IMR-90 (cell line): ENCODE data around the genes DEFB119 and FOXS1.

DNA sequence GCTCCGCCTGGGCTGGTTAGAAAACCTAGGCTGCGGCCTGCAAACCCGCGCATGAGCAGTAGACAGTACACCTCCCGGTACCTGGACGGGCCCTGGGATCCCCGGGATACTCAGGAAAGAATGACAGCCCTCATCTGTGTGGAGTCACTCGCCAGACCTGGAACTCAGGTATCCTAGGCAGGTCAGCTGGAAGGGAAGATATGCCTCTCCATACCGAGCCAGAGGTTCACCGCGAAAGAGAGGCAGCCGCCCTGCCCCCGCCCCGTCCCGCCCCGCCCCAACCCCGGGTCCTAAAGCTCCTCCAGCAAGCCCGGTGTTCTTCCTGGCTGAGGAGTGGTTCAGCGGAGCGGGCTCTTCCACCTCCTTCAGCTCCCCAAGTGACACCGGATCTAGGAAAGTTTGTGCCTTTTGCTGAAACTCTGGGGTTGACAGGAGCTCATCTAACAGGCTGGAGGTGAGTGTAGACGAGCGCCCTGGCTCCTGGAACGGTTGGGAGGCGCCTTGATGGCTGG, 1847.3 kb upstream of the DEFB115 start:
- RRBS: no CpG with 5 or more reads among the region's 25 CpGs
CAGE:
- cytosol, long polyA plus RNA: no peak
- long polyA plus RNA: no peak
- nucleus, long polyA plus RNA: no peak

GRCh38 chr20:29787400-29787679, 1470.1 kb upstream of the DEFB115 start:
- RRBS: no CpG with 5 or more reads among the region's 13 CpGs
CAGE:
- cytosol, long polyA plus RNA: no peak
- long polyA plus RNA: no peak
- nucleus, long polyA plus RNA: no peak

- RRBS: no CpG with 5 or more reads among the region's 36 CpGs
CAGE:
- cytosol, long polyA plus RNA: no peak
- long polyA plus RNA: no peak
- nucleus, long polyA plus RNA: no peak
These were observed 1383.6 kb upstream of the DEFB115 start for GRCh38 chr20:29873853-29874271.

DNA sequence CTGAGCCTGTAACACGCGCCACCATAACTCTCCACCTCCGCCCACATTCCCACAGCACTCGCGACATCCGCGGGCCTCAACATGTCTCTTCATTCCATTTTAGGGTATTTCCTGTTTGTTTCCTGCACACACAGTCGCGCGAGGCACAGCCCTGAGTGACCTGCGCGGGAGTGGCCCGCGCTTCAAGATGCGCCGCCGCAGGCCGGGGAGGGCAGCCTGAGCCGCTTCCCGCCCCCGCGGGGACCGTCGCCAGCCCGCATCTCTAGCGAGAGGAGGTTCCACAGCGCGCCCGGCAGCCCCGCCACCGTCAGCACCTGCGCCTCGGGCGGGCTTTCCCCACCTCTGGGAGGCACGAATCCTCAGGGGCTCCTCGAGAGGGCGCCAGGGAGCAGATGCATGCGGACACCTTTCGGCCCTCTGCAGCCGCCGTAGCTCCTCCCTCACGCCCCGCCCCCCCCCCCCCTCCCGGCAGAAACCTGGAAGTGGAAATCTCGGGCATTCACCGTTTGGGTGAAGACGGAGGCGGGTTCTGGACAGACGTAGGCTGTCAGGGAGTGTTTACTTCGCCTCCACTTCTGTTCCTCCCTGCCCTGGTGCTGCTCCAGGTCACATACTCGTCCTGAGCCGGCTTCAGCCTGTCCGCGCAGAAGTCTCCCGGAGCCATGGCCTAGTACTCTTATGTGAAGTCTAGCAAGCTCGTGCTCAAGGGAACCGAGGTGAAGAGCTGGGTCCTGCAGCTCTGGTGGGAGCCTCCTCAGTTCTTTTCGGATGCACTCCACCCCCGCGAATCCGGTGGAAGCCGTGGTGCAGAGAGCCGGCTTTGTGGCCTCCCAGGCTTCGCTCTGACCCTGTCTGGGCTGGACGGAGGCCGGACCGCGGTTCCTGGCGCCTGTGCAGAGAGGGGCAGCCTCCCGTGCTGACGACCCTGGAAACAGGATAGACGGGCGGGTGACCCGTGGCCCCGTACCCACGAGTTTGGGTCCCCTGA, 880.5 kb upstream of the DEFB115 start:
- RRBS: 4% methylated on average over 4 of the region's 76 CpGs
CAGE:
- cytosol, long polyA plus RNA: no peak
- long polyA plus RNA: no peak
- nucleus, long polyA plus RNA: no peak

DNA sequence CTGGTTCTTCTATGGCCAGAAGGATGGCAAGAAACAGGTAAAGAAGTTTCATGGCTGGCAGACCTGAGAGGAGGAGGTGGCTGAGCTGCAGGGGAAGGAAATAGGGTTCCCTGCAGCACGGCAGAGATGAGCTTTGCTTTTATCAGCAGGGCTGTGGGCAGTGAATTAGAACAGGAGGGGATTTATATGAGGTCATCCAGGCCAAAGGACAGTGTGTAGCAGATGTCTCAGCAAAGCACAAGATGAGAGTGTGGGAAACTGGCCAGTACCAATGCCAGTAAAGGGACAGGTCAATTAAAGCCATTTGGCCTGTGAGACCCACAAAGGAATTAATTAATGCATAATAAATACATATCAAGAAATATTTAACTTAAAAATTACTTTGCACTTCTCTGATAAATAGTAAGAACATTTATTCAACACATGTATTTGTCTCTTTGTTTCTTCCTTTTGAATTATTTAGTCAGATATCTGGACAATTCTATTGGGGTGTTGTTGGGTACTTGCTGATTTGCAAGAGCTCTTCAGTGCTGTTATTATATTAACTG, at the start of gene DEFB119:
TSS of gene DEFB119 (minus strand) at position 159 of the 548 bp plus-strand sequence.
- RRBS: no CpG with 5 or more reads among the region's 1 CpG
CAGE:
- cytosol, long polyA plus RNA: no peak
- long polyA plus RNA: no peak
- nucleus, long polyA plus RNA: no peak

- RRBS: no CpG with 5 or more reads among the region's 16 CpGs
CAGE:
- cytosol, long polyA plus RNA: no peak
- long polyA plus RNA: no peak
- nucleus, long polyA plus RNA: no peak
These were observed 9.2 kb upstream of the ID1 start for GRCh38 chr20:31595624-31596617.

DNA sequence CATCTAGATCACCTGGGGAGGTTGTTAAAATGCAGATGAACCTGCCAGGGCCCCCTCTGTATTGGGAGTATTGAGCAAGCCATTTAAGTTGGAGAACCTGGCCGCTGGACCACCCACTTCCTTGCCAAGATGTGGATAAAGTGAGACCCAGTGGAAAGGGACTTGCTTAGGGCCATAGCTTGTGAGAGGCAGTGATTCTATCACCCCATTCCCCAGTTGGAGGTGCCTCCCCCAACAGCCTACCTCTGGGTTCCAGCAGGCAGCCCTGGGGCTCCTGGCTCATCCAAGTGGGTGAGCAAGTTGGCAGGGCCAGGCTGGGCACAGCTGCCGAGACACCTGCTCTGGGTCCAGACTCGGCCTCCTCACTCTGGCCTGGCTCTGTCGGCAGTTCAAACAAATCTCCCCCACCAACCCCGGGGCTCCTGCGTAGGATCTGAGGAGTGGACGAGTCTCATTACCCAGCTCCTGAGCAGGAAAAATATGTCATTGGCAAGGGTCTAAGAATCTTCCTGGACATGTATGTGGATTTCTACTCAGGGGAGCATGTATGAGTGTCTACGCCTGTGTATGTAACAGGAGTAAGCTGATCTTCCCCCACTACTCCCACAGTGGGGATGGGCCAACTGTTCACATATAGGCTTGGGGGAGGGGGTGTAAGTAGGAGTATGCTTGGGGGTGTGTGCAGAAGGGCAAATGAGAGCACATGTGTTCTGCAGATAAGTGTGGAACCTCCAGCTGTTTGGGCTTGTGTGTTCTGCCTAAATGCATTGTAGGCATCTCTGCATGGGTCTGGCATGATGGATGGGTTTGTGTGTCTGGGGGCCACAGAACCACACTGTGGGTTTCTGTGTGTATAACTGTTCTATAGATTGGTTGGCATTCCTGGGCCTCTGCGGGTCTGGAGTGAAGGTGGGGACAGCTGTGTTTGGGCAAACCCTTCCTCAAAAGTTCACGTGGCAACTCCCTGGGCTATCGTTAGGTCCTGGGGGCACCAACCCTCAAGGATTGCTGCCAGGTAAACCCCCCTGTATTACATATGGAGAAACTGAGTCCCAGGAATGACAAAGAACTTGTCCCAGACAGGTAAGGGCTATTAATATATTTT, 2.0 kb downstream of the ID1 start:
- RRBS: no CpG with 5 or more reads among the region's 11 CpGs
CAGE:
- cytosol, long polyA plus RNA: no peak
- long polyA plus RNA: no peak
- nucleus, long polyA plus RNA: no peak

DNA sequence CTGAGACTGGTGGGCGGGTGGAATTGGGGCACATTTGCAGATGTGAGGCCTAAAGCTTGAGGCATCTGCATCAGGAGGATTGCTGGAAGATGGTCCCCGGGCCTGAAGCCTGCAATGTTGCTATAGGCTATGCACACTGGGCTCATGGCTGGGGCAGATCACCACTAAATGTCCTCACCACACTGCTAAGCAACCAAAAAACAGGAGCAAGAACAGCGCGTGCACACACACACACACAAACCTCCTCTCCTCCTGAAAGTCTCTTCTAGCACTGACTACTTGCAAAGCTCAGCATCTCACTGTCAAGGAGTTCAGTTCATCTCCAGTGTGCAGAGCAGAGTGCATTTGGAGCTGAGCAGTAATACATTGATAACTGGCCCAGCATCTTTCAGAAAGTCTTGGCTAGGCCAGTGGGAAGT, 9.4 kb downstream of the COX4I2 start:
- RRBS: no CpG with 5 or more reads among the region's 4 CpGs
CAGE:
- cytosol, long polyA plus RNA: no peak
- long polyA plus RNA: no peak
- nucleus, long polyA plus RNA: no peak

GRCh38 chr20:31686172-31686648, 36.5 kb downstream of the BCL2L1 start:
- RRBS: no CpG with 5 or more reads among the region's 1 CpG
CAGE:
- cytosol, long polyA plus RNA: no peak
- long polyA plus RNA: no peak
- nucleus, long polyA plus RNA: no peak

- RRBS: 88% methylated on average over 8 of the region's 21 CpGs
CAGE:
- cytosol, long polyA plus RNA: no peak
- long polyA plus RNA: start-site peak on the minus strand at chr20:31721806-31721824, 44 and 23 reads in 2 replicates; start-site peak on the minus strand at chr20:31721936-31722029, 59 and 34 reads in 2 replicates
- nucleus, long polyA plus RNA: no peak
These were observed 1.2 kb downstream of the BCL2L1 start for GRCh38 chr20:31721254-31722068.

DNA sequence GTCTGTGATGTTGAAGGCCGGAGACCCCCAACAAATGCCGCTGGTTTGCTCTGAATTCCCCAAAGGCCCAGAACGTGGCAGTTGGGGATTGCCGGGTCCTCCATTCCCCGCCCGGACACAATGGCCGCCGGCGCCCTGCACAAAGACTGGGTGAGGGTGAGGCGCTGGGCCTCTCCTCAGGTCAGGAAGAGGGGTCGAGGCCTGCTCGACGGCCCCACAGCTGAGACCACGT, 419 bp upstream of the BCL2L1 start:
- RRBS: 2% methylated on average over 4 of the region's 14 CpGs
CAGE:
- cytosol, long polyA plus RNA: no peak
- long polyA plus RNA: no peak
- nucleus, long polyA plus RNA: no peak

GRCh38 chr20:31845313-31846079, at the start of gene FOXS1:
TSS of gene FOXS1 (minus strand) at chr20:31845604.
- RRBS: 71% methylated on average over 9 of the region's 23 CpGs
CAGE:
- cytosol, long polyA plus RNA: no peak
- long polyA plus RNA: no peak
- nucleus, long polyA plus RNA: no peak

- RRBS: no CpG with 5 or more reads among the region's 5 CpGs
CAGE:
- cytosol, long polyA plus RNA: no peak
- long polyA plus RNA: no peak
- nucleus, long polyA plus RNA: no peak
These were observed 8.6 kb downstream of the PDRG1 start for GRCh38 chr20:31943067-31943879.

GRCh38 chr20:31967366-31967751, 592 bp upstream of the XKR7 start:
- RRBS: no CpG with 5 or more reads among the region's 6 CpGs
CAGE:
- cytosol, long polyA plus RNA: no peak
- long polyA plus RNA: no peak
- nucleus, long polyA plus RNA: no peak

GRCh38 chr20:32017921-32018965, 8.0 kb downstream of the CCM2L start:
- RRBS: 2% methylated on average over 26 of the region's 71 CpGs
CAGE:
- cytosol, long polyA plus RNA: no peak
- long polyA plus RNA: no peak
- nucleus, long polyA plus RNA: no peak

DNA sequence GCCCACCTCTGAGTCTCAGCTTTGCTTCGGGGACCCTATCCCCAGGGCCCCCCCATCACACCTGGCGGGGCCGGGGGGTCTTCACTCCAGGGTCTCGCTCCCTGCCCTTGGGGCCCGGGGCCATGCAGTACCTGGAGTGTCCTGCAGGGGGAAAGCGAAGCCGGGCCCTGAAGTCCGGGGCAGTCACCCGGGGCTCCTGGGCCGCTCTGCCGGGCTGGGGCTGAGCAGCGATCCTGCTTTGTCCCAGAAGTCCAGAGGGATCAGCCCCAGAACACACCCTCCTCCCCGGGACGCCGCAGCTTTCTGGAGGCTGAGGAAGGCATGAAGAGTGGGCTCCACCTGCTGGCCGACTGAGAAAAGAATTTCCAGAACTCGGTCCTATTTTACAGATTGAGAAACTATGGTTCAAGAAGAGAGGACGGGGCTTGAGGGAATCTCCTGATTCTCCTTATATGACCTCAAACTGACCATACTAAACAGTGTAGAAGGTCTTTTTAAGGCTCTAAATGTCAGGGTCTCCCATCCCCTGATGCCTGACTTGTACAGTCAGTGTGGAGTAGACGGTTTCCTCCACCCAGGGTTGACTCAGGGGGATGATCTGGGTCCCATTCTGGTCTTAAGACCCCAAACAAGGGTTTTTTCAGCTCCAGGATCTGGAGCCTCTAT, 20.6 kb upstream of the HCK start:
- RRBS: 3% methylated on average over 6 of the region's 19 CpGs
CAGE:
- cytosol, long polyA plus RNA: no peak
- long polyA plus RNA: no peak
- nucleus, long polyA plus RNA: no peak

- RRBS: no CpG with 5 or more reads among the region's 8 CpGs
CAGE:
- cytosol, long polyA plus RNA: no peak
- long polyA plus RNA: no peak
- nucleus, long polyA plus RNA: no peak
These were observed 11.4 kb upstream of the HCK start for GRCh38 chr20:32040572-32041117.

GRCh38 chr20:32154827-32155444, 45.4 kb downstream of the TM9SF4 start:
- RRBS: 100% methylated on average over 1 of the region's 9 CpGs
CAGE:
- cytosol, long polyA plus RNA: no peak
- long polyA plus RNA: no peak
- nucleus, long polyA plus RNA: no peak

DNA sequence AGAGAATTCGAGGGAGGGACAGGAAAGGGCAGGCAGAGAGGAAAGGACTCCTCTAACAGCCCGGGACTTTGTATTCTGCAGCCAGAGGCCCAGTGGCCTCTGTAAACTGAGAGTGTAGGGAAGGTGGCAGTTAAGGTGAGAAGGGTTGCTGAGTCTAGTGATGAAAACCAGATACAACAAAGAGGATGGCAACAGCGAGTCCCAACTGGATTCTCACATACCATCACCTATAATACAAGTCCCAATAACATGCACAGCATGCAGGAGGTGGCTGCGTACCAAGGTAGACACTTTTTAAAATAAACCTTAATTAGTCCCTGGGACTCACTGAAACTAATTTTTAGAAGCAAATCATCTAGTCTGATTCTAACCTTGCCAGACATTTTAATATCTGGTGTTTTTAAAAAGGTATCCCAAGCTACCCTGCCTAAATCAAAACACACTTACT, 13.4 kb downstream of the PLAGL2 start:
- RRBS: no CpG with 5 or more reads among the region's 4 CpGs
CAGE:
- cytosol, long polyA plus RNA: no peak
- long polyA plus RNA: no peak
- nucleus, long polyA plus RNA: no peak

GRCh38 chr20:32218378-32218879, 10.7 kb downstream of the POFUT1 start:
- RRBS: no CpG with 5 or more reads among the region's 2 CpGs
CAGE:
- cytosol, long polyA plus RNA: no peak
- long polyA plus RNA: no peak
- nucleus, long polyA plus RNA: no peak